ENCODE data around the gene ALX4.

GRCh38 chr11:35619509-35620000 is 1.3 kb downstream of the FJX1 start:
- PRO-cap, result no peak

DNA sequence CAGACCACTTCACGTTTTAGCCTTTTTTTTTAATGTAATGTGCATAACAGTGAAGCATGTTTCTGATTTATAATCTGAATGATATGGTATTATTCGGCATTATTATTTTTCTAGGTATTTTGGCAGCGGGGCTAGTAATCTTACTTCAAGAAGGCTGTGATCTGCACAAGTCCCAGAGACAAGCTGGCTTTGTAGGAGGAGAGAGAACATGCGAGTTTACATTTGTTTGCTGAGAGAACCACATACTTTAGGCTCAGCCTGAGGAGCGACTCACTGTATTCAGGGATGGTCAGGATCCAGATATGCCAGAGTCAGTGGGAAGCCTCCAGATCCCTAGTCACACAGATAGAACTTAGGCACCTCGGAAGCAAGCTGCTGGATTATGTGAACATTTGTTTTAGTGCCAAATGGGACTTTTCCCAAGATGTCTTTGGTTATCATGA is 118.7 kb downstream of the TRIM44 start:
- PRO-cap, result no peak

DNA sequence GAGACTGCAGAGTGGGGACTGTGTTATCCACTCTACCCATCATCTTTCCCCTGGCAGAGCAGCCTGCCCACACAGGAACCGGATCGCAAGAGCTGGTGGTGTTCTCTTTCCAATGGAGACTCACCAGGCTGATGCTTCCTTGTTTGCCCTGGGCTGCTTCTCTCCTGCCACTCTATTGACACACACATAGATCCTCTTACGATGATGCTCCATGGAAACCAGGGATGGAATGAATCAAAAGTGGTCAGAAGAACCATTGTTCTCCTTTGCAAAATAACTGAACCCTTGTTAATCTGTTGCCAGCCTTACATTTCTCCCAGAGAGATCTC is 24.7 kb upstream of the LDLRAD3 start:
- PRO-cap, result no peak

GRCh38 chr11:36345040-36345509 is 49.0 kb downstream of the PRR5L start:
- PRO-cap, result unidirectional peak, plus-strand start at chr11:36345369; unidirectional peak, plus-strand start at chr11:36345401

DNA sequence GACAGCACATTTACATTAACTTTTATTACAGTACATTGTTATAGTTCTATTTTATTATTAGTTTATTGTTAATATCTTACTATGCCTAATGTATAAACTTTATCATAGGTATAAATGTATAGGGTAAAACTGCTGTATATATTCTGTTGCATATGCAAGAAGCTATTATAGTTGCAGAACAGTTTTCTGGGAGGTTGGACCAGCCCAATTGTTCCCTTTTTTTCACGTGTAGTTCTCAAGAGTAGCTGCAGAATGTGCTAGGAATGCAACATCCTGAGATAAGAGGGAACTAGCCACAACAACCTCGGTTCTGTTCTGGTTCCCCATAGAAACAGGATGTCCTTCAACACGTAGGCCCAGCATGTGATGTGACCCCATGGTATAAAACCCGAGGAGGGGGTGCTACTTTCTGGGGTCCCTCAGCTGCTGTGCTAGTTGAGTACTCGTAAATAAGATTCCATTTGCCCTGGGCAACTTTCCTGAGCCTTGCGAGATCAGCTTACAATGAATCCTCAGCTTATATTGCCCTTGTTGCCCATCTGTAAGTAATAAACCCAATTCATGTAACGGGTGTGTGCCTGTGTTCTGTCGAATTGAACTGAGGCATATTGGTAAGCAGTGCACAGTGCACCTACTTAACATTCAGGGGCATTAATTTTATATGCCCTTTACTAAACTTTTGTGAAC is 22.9 kb upstream of the TRAF6 start:
- PRO-cap, result no peak

DNA sequence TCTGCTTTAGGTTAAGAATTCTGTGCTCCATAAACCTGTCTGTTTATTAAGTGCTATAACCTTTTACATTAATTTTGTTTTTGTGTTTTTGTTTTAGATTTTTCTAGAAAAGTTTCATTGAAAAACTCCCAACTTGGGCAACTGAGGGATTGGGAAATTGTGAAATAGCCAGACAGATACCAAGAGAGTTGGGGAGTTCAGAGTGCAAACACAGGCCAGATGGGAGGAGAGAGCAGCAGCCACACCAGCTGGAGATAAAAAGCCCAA is 1642.3 kb downstream of the LRRC4C start:
- PRO-cap, result no peak

DNA sequence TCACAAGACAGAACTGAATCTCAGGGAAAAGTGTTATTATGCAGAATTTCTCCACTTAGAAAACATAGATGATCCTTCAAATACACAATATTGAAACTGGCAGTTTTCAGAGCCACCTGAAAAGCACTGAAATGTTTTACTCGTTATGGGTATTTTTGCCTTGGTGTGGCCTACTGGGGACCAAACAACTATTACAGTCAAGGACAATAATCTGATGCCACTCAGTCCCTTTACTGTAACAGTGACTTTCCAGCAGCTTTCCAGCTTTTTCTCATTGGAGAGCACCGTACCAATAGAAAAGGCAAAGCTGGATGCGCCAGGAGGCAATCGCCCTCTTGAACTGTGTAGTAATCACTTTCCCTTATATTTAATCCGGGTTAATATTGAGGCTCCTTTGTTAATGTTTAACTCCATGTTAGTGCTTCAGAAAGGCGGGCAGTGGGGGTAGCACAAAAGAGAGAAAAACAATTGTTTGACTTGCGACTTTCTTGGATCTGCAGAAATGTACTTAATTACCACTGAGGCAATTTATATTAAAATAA is 81.8 kb downstream of the LRRC4C start:
- PRO-cap, result no peak

- PRO-cap, result no peak
Observed at GRCh38 chr11:41459887-41460655, 619 bp upstream of the LRRC4C start.

DNA sequence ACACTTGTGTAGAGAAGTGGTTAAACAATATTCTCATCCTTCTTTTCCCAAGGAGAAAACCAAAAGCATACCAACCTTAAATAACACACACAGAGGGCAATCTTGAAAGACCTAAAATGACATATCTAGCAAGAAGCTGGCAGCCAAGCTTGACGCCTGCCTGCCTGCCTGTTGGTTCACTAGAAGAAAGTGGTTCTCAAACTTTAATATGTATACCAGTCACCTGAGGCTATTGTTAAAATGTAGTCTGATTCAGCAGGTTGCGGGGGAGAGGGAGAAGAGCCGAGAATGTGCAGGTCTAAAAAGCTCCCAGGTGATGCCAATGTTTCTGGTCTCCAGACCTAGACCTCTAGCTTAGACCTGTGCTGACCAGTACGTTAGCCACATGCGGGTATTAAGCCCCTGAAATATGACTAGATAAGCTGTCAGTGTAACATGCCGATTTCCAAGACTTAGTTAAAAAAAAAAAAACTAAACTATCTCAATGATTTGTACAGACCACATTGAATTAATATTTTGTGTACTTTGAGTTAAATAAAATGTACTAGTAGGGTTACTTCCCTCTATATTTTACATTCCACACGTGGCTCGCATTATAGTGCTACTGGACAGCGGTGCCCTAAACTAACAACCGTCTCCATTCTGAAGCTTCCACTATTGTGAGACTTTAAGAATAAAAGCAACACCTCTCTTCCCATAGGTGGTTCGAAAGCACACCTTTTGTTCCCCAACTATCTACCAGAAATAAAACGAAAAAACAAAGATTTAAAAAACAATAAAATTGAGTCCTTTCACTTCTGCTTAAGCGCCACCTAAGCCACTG is 654 bp upstream of the TTC17 start:
- PRO-cap, result no peak

- PRO-cap, result no peak
Observed at GRCh38 chr11:43697357-43698270, 17.1 kb downstream of the HSD17B12 start.

GRCh38 chr11:44006629-44007262 is 41.0 kb upstream of the ACCSL start:
- PRO-cap, result no peak

GRCh38 chr11:44245554-44246226 is 64.2 kb downstream of the ALX4 start:
- PRO-cap, result no peak

GRCh38 chr11:44309975-44310763 is at the start of gene ALX4:
ALX4 (minus strand) TSS chr11:44310139.
- PRO-cap, result no peak

GRCh38 chr11:44570499-44571104 is 5.1 kb downstream of the CD82 start:
- PRO-cap, result no peak

DNA sequence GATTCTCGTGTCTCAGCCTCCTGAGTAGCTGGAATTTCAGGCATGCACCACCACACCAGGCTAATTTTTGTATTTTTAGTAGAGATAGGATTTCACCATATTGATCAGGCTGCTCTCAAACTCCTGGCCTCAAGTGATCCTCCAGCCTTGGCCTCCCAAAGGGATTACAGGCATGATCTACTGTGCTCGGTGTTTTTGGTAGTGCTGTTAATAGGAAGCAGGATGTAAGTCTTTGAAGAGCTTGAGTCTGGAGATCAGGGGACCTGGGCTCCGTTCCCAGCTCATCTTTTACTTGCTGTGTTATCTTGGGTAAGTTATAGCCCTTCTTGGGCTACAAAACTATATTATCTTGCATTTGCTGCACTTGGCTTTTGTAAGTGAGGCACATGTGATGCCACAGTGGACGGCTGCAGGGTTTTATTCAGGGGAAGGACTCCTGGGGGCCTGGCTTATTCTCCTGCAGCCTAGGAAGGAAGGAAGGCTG is 6.3 kb downstream of the CD82 start:
- PRO-cap, result no peak

GRCh38 chr11:44572711-44573459 is 7.4 kb downstream of the CD82 start:
- PRO-cap, result no peak

GRCh38 chr11:44596447-44596901 is 31.0 kb downstream of the CD82 start:
- PRO-cap, result no peak

GRCh38 chr11:44615756-44616166 is 50.3 kb downstream of the CD82 start:
- PRO-cap, result no peak

GRCh38 chr11:44630391-44630862 is 65.0 kb downstream of the CD82 start:
- PRO-cap, result no peak

DNA sequence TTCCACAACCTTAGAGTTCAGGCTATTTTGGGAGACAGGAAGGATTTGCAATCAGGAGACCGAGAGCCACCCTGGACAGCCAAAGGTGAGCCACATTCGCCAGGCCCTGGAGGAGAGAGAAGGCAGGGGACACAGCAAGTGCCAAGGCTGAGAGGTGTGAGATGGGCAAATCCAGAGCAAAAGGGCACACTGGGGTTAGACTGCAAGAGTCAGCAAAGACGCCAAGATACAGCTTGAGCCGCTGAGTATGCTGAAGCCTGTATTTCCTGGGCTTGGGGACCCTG is 66.4 kb downstream of the CD82 start:
- PRO-cap, result no peak

Data from vermiform appendix (tissue), 1 donor.